Measurements from ENCODE around the gene AIG1.

DNA sequence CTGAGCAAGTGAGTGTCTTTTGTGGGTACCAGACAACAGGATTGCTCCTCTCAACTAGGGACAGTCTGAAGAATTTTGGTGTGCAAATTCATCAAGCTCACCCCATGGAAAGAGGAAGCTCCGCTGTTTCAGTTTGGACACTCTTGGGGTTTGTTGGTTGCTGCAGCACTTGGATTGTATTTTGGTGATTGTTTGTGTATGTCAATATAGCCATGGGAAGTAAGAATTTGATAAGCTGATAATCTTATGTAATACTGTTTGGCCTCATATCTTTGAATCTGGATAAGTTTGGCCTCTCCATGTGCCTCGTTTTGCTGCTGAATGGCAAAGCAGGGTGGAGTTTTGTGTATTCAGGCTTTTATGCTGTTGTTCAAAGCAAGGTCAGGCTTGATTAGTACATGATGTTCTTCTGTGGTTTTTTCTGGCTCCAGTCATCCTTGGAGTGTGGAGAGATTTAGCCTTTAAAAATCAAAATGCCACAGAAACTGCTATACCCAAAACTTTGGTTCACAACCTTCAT, 729.0 kb upstream of the GJE1 start:
- RRBS = no CpG with 5 or more reads among the region's 2 CpGs

- RRBS = no CpG with 5 or more reads among the region's 3 CpGs
Observed at GRCh38 chr6:142184338-142184874, 37.3 kb downstream of the VTA1 start.

- RRBS = 34% methylated on average over 3 of the region's 11 CpGs
Observed at GRCh38 chr6:142702404-142703121, 242.4 kb downstream of the HIVEP2 start.

GRCh38 chr6:142761318-142762203, 183.4 kb downstream of the HIVEP2 start:
- RRBS = no CpG with 5 or more reads among the region's 3 CpGs

GRCh38 chr6:142769488-142770403, 175.2 kb downstream of the HIVEP2 start:
- RRBS = no CpG with 5 or more reads among the region's 21 CpGs

DNA sequence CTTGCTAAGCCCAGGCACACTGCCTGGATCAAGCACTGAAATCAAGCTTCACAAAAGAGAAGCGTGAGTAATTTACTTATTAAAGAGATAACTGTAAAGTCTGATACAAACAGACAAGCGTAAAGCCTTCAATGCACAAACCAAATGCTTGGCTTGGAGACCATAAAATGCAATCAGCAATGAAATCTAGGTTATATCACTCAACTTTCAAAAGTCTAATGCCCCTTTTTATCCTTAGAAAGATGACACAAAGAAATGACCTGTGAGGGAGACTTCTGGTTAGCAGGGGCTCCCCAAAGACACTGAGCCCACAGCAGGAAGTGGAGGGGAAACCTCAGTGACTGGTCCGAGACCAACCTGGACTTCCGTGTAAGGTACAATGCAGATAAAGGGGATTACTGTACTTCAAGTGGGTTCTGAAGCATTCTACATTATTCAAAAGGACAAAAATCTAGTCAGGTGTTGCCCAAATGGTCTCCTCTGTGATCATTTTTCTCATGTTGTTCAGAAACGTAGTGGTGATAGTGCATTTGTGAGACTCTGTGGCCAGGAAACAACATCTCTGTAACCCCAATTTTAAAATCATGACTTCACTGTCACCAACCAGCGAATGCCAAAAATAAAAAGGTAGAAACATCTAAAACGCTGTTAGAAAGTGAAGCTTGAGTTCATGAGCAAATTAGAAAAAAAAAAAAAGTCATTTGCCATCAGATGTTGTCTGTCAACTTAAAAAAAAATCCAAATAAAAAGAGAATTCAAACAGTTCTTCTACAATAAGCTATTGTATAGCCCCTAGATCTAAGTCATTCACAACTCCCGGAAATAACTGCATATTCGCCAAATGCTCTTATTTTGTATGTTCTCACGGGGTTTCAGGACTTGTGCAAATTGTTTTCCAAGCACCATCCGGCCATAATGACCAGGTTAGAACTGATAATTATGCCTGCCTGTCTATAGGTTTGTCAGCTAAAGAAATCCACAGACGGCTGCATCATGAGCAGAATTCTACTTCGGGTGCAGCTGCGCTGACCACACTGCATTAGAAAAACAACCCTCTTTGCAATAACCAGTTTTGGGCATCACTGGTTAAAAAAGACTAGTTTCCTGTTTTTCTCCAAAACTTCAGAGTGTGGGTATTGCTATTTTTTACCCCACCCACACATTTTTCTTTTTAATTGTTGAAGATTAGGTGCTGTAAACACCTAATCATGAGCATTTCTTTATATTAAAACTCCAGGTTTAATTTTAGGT, 88.0 kb downstream of the HIVEP2 start:
- RRBS = 71% methylated on average over 3 of the region's 14 CpGs

DNA sequence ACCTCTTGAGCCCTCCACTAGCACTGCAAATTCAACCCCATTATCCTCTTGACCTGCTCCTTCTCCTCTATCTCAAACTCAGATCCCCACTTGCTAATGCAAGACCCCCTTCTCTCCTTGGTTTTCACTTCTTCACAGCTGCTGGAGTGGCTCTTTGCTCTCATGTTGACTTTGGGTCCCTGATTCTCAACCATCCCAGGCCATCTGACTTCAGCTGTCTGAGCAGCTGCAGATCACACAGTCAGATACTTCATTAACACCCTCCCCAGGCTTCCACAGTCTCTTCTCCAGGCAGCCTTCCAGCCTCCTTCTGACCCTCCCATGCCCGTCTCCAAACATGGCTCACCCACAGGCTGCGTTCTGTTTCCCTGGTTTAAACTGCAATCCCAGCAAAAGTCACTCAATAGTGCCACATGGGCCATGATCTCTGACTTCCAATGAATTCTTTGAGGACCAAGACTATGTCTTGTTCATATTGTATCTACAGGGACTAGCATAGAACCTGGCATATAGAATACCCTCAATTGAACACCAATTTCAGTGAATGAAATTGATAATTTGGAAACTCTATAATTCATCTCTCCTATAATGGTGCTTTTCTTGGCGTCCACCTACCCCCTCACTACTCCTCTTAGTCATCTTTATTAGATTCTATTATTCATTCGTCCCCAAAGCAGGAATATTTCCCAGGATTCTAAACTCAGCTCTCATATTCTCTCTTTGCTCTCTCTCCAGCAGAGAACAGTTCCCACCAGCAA, 65.3 kb downstream of the HIVEP2 start:
- RRBS = no CpG with 5 or more reads among the region's 4 CpGs

DNA sequence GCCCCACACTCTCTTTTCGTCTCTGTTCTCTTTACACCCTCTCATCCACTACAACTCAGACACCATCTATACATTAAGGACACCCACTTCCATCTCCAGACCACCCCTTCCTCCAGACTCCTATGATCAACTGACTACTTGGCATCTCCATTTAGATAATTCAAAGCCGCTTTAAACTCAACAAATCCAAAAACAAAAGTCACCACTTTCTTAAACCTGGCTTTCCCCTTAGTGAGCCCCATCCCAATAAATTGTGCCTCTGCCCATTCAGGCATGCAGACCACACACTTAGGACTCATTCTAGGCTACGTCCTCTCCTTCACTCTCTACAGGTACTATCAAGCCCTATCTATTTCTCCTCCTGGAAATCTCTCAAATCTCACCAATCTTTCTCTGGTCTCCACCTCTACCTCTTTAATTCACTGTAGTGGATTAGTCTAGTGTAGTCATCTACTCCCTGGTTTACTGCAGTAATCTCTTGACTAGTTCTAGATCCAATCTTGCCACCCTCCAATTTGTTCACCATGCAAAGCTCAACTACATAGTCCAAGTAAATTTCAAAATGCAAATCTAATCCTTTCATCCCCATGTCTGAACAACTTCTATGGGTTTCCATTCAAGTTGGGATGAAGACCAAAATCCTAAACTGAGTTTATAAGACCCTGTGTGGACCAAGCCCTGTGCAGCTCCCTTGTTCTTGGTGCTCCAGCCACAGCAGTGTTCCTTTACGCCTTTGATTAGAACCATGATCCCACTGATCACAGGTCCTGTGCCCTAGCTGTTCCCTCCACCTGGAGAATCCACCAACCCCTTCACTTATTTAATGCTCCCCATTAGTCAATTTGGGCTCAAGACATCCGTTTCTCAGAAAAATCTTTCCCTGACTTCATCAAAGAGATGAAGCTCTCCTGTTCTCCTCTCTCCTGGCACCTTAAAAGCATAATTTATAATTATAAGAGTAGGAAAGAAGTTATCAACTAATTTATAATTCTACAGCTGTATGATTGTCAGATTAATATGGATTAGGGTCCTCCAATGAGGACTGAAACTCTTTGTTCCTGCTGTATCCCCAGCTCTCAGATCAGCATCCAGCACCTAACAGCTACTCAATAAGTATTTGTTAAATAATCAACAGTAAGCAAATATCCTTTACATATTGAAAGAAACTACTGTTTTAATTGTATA, 28.9 kb downstream of the HIVEP2 start:
- RRBS = no CpG with 5 or more reads among the region's 5 CpGs

DNA sequence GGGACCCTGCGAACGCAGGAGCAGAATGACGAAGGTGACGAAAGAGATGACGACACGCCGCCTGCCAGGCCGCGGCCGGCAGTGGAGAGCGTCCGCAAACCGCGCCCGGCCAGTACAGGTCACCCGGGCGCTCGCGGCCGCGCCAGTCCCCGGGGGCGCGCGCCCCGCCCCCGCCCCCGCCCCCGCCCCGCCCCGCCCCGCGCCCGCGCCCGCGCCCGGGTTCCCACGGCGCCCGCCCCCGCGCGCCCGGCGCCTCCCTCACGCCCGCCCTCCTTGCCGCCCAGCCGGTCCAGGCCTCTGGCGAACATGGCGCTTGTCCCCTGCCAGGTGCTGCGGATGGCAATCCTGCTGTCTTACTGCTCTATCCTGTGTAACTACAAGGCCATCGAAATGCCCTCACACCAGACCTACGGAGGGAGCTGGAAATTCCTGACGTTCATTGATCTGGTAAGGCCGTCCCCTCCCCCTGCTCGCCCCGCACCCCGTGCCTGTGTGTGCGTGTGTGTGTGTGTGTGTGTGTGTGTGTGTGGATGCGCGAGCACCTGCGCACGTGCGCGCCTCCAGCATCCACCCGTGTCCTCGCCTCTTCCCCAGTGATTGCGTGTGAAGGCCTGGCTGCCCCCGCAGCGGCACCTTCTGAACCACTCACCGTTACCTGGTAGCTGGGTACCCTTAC, at the start of gene AIG1:
TSS of gene AIG1 (plus strand) at position 270 of the 676 bp plus-strand sequence.
- RRBS = 2% methylated on average over 23 of the region's 73 CpGs

DNA sequence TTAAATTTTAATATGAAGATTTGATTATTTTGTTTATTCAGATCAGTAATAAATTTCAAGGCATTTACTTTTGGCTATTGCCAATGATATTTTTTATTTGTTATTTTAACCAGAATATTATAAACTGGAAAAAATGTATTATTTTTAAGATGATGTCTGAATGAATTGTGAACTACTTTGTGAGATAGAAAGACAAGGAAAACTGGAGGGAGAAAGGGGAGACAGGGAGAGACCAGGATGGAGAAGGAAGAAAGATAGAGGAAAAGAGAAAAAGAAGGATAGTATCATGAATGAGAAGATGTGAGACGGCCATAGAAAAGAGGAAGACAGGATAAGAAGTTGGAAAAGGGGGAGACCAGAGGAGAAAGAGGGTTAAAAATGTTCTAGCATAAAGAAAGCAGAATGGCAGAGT, 120.8 kb downstream of the AIG1 start:
- RRBS = no CpG with 5 or more reads among the region's 1 CpG

- RRBS = no CpG with 5 or more reads among the region's 2 CpGs
Observed at GRCh38 chr6:143642504-143642864, 35.3 kb upstream of the PHACTR2 start.

GRCh38 chr6:143746494-143747032, 68.8 kb downstream of the PHACTR2 start:
- RRBS = no CpG with 5 or more reads among the region's 7 CpGs

GRCh38 chr6:143747425-143747877, 69.7 kb downstream of the PHACTR2 start:
- RRBS = no CpG with 5 or more reads among the region's 7 CpGs

DNA sequence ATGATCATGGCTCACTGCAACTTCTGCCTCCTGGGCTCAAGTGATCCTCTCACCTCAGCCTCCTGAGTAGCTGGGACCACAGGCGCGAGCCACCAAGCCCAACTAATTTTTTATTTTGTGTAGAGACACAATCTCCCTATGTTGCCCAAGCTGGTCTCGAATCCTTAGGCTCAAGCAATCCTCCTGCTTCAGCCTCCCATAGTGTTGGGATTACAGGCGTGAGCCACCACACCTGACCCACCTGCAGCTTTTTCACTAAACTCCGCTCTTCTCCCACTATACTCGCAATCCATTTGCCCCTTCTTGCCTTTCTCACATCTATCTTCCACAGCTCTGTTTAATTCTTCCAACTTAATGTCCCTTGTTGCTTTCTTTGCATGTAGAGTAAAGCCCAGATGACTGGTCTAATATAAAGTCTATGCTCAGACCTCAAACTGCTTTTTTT, 18.8 kb downstream of the ZC2HC1B start:
- RRBS = no CpG with 5 or more reads among the region's 6 CpGs

GRCh38 chr6:143965940-143966580, 42.0 kb downstream of the PLAGL1 start:
- RRBS = no CpG with 5 or more reads among the region's 5 CpGs

GRCh38 chr6:144006690-144007742, 1.0 kb downstream of the PLAGL1 start:
- RRBS = 78% methylated on average over 5 of the region's 28 CpGs

DNA sequence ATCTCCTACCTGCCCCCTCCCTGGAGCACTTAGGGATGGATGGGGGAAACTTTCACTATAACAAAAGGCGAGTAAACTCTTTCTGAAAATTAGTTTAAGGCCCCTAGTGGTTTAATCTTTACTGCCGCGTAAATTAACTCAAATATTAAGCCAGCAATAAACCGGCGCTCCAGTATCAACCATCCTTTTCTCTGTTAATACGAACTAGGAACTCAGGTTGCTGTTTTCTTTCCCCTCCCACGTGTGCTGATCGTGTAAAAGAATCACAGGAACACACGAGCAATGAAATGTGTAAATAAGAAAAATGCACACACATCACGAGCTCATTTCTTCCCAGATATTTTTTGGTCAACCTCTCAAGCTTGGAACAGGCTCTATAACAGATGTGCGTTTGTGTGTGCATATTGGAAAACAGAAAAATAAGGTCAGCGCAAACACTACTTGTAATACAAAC, 1.0 kb upstream of the UTRN start:
- RRBS = no CpG with 5 or more reads among the region's 12 CpGs

DNA sequence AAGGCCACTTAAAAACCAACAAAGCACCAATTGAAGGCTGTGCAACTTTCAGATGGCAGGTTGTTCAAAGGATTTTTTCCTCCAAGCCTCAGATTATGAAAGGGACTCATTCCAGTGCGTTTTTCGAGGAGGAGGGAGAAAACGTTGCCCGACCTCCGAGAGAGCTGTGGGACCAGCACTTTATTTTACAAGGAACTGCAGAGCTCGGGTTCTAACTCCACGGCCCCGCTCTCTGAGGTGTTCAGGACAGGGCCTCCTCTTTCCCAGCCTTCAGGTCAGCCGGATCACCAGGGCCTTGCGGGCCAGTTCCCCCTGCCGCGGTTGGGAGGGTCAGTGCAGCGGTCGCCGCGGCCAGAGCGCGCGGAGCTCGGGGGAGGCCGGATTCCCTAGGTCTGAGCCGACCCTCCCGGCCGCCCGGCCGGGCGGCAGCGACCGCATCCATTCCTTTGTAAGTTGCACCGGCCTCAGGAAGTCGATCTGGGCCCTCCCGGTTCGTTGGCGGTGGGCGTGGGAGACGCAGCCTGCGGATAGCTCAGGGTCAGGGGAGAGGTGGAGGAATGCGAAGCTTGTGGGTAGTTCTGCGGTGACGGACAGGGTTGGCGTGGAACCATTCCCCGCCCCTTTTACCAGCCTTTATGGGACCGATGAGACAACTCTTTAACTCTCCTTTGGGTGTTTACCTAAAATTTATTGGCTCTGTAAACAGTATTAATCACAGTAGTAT, 1.6 kb downstream of the UTRN start:
- RRBS = 4% methylated on average over 12 of the region's 43 CpGs

GRCh38 chr6:144353766-144354611, 68.9 kb downstream of the UTRN start:
- RRBS = no CpG with 5 or more reads among the region's 10 CpGs

- RRBS = no CpG with 5 or more reads among the region's 4 CpGs
Observed at GRCh38 chr6:144435813-144436175, 150.7 kb downstream of the UTRN start.